Occipital lobe (tissue), 2 donors: ENCODE measurements around a stretch of chr7.

DNA sequence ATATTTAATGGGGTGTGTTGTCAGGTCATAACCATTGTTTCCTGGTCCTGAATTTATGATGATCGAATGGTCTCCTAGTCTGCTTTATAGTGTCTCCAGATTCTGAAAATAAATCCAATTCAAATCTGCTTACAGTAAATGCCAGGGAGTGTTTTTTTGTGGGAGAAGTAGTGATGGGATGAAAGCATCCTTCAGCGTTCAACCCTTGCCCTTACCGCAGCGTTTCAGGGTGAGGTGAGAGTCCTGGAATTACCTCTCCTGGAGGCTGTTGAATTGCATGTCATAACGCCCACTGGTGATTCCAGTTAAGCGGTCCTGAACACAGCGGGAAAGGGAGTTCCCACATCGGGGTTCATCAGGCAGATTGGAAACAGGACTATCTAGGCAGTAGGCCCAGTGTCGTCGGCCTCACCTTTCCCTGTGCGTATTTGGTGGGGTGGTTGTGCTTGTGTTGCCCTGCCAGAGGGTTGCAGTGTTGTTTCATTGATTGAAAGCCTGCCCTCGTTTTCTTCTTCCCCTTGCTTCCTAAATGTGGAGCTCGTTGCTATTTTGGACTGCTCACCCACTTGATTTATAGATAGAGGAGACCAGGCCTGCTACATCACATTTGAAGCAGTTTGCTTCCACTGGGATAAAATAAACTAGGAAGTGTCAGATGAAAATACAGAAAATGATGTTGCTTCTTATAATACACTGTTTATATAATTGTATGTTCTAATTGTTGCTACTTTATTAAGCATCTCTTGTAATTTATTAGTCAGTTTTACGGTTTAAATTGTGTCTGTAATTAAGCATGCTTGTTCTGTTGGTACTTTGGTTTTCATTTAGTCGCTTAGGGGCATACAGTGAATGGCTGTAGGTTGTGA is 10.6 kb upstream of the SUN1 start:
- RAMPAGE, long total RNA: no peak

- RAMPAGE, long total RNA: no peak
Observed at GRCh38 chr7:828977-829492, 3.2 kb upstream of the SUN1 start.

GRCh38 chr7:837077-837625 is 4.9 kb downstream of the SUN1 start:
- RAMPAGE, long total RNA: no peak

DNA sequence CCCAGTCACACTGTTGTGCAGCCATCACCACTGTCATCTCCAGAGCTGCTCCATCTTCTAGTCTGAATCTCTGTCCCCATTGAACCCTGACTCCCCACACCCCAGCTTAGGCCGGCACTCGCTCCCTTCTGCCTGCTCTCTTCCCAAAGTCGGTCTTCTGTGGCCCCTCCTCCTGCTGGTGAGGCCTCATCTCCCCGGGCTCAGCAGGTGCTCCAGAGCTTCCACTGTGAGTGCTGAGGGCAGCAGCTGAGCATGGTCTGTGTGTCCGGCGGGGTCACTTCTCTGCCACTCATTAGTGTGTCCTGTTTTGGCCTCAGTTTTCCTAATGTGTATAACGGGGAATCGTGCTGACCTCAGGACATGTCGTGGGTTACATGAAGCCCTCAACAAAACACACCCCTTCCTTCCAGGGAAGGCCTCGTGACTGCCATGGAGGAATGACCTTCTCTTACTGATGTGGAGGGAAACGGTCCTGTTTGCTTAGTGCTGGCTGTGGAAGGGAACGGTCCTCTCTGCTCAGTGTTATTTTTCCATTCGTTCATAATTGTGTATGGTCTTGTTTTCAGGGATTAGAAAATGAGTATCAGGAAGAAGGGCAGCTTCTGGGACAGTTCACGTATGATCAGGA is 4.3 kb upstream of the GET4 start:
- RAMPAGE, long total RNA: no peak

DNA sequence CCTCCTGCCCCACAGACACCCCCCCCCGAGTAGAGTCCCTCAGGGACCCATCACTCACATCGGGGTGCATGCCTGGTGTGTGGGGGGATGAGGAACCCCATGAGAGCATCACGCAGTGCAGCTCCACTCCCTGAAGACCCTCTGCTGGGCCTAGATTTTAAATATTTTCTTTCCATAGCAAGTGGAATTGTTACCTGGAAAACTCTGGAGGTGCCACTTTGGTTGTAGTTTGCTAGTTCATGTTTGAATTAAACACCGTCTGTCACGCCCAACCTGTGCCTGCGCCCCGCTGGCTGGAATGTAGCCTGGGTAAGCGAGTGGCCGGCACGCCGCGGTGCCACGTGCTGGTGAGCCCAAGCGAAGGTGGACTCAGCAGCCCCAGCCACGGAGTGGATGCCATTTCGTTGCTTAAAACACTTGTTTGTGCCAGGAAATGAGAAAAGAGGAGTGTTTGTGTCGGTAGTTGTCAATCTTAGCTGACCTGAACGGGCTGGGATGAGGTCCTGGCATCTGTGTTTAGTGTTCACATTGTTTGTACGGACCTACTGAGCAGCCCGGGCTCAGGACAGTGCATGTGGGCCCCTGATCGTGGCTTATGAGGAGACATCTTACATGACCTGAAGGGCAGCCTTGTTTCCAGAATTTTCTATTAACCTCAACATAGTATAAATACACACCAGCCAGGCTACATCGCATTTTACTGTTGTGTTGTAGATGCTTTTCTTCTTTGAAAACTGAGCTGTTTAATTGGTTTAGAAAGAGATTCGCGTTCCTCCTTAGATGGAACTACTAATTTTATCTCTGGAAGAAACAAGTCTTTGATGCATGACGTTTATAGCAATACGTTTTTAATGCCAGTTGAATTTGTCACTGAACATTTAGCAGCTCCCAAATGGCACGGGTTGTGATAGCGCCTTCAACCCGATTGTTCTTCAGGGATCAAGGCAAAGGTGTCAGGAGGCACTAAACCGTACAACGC is 2.9 kb downstream of the GET4 start:
- RAMPAGE, long total RNA: no peak

GRCh38 chr7:882617-883815 is 6.7 kb downstream of the GET4 start:
- RAMPAGE, long total RNA: no peak

- RAMPAGE, long total RNA: no peak
Observed at GRCh38 chr7:914723-915075, 38.3 kb downstream of the GET4 start.

GRCh38 chr7:919782-920389 is 34.6 kb downstream of the ADAP1 start:
- RAMPAGE, long total RNA: no peak

DNA sequence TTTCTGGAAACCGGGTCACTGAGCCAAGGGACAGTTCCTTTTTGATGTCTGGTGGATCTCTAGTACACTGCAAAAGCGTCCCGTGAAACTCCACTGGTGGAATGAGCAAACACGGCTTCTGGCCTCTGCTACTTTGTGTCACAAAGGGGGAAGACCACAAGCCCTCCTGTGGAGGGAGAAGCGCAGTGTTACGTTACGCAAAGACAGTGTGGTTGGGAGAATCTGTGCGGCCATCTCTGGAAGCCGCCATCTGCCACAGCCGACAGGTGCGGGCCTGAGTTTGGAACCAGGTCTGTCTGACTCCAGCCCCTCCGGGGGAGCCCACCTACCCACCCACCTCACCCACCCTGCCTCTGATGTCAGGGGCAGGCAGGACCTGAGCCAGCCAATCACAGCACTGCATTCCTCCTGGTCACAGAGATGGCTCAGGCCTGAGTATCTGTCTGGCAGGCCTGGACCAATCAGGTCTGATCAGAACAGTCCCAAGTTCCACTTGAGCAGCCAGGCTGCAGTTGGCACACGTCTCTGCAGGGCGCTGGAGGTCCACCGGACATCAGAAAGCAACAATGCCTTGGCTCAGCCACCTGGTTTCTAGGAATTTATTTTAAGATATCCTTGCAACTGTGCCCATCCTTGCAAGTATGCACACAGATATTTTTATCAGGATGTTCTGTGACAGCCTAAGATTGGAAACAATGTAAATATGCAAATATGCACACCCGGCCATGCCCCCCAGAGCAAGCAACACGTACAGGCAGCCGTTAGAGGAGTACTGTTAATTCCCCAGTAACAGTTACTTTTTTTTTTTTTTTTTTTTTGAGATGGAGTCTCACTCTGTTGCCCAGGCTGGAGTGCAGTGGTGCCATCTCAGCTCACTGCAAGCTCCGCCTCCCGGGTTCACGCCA is 2.8 kb upstream of the CYP2W1 start:
- RAMPAGE, long total RNA: no peak

DNA sequence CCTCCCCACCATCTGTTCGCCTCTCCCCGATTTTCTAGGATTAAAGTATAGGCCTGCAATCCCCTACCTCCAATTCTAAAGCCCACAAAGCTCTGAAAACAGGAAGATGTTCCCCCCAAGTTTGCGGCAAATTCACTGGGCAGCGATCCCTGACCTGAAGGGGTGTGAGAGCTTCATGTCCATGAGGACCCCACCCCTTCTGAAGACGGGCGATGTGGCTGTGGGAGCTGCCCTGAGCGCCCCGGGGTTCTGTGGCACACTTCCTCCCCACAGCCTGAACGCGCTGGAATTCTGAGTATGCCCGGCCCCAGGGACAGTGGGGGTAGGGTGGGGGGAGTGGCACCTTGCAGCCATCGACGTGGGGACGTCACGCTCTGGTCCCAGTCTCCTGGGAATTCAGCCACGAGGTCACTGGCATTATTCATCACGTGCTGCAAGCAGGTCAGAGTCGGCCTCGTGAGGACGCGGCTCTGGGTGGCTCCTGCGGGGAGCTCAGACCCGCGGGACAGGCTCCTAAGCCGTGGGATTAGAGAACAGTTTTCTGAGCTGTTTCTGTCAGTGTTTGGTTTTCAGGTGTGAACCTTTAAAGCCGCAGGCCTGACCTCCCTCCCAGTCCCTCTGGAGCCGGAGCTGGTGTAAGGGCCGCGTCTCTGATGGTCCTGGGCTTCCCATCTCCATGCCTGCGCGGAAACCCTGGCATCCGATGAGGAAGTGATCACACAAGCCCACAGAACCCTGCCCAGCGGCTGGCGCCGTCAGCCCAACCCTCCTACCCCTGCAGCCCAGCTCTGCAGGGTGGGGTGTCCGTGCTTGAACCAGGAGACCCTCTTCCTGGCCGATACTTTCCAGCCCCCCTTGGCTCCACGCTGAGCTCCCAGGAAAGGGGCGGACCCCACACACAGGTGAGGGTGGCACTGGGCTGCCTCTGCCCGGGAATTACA is 16.1 kb downstream of the GPR146 start:
- RAMPAGE, long total RNA: no peak

DNA sequence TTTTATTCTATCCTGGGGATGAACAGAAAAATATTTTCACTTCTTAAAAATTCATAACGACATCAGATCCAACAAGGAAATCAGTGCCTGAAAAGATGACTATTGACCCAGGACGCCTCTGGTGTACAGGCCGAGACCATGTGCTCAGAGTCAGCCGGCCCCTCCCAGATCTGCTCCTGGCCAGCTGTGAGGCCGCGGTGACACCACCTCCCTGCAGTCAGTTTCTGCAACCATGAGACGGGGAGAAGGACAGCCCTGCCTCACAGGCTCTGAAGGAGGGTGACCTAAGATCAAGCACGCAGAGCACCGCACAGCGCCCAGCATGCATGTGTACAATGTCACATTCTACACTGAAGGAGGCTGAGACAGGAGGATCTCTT is 2.7 kb upstream of the GPER1 start:
- RAMPAGE, long total RNA: no peak

DNA sequence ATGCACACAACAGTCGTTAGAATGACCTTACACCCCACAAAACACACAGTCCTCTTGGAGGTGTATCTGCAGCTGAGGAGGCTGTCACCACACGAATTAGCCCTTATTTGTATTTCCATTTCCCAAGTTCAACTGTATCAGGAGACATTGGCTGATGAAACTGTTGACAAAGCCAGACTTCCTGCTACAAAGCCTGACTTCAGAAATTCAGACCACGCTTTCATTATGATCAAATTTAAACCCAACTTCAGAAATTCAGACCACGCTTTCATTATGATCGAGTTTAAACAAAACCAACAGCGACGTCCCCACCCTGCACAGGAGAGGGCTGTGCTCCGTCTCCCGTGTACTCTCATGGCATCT is 15.5 kb downstream of the GPER1 start:
- RAMPAGE, long total RNA: no peak

GRCh38 chr7:1230793-1231797 is 1.6 kb upstream of the UNCX start:
- RAMPAGE, long total RNA: no peak

GRCh38 chr7:1447446-1448494 is 11.5 kb downstream of the MICALL2 start:
- RAMPAGE, long total RNA: no peak

- RAMPAGE, long total RNA: no peak
Observed at GRCh38 chr7:1472896-1473589, 13.8 kb upstream of the MICALL2 start.

- RAMPAGE, long total RNA: no peak
Observed at GRCh38 chr7:1489373-1489952, 14.7 kb downstream of the INTS1 start.

DNA sequence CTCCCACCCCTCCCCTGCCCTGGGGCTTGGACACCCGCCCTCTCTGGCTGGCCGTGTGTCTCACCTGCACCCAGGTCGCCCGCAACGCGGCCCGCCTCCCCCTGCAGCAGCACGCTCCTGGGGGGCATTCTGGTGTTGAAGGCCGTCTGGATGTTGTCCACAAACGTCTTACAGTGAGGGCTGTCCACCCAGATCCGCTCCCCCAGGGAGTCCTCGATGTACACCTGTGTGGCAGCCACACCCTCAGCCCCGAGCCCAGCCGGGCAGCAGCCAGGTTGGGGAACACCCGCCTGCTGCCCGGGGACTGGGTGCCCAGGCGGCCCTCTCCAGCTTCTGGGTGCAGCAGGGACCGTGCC is 4.8 kb downstream of the INTS1 start:
- RAMPAGE, long total RNA: no peak

DNA sequence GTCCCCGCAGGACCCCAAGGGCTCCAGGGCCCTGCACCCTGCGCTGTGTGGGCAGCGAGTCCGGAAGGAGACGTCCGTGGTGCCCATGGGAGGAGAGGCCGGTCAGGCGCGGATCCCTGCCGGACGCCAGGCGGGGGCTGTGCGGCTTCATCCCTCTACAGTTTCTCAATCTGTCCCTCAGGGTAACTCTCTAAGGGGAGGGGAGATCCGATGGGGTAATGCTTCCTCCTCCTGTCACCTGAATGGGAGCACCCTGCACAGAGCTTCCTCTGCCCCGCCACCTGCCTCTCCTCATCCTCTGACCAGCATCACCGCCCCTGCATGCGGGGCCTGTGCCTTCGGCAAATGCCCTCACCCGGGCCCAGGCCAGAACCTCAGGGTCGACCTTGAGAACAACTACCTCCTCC is 1.9 kb upstream of the INTS1 start:
- RAMPAGE, long total RNA: no peak

DNA sequence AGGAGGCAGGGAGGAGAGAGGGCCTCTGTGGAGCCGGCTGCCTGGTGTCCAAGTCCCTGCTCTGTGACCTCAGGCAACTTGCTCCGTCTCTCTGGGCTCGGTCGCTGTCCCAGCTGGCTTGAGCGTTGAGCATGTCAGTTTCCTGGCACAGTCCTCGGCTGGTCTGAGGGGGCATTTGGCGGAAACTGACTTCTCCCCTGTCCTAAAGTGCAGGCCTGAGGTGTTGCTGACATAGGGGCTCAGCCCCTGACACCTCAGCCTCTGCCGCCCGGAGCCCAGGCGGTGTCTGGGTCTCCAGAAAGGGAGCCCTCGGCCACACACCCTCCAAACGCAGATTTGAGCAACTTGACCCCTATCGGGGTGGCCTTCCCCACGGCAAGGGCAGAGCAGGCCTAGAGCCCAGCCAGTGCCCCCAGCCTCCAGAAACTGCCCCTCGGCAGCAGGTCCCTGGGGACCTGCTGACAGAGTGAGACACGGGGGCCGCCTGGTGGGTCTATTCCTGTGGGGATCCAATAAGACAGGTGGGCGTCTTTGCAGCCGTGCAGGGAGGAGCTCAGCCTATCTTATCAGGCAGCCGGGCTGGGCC is 11.2 kb downstream of the TMEM184A start:
- RAMPAGE, long total RNA: no peak

DNA sequence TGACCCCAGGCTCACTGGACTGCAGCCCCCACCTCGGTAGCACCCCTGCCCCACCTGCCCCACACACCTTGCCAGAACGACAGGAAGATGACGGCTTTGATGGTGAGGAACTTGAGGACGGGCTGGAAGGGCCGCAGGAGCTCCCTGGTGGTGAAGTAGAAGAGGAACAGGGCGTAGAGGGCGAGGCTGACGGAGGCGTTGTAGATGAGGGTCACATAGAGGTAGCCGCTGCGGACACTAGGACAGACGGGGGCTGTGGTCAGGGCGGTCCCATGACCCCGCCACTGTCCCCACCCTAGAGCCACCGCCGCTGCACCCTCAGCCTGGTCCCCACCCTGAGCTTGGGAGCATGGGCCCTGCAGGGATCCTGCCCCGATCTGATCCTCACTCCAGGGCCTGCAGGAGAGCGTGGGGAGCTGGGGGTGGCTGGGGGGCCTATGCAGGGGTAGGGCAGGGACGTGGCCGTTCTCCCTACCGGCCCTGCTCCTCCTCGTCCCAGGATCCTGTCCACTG is 7.5 kb downstream of the TMEM184A start:
- RAMPAGE, long total RNA: no peak